Hematopoietic multipotent progenitor cell (in vitro differentiated cells): ENCODE measurements around the genes FBXL5 and FGFBP2.

DNA sequence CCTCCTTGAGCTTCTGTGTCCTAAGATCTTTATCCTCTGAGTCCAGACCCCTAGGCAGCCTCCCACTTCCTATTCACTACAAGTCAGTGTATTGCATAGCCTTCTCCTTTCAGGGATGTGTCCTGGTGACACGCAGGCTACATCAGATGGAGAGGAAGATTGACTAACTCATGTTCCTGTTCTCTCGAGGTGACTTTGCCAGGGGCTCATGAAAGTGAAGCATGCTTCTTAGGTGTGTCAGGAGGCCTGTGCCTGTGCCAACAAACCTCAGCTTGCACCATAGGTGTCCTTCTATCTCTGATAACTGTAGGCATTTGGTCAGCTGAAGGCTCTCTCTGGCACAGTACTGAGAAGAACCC, 195.7 kb upstream of the HS3ST1 start:
- CAGE, long polyA plus RNA: no peak

DNA sequence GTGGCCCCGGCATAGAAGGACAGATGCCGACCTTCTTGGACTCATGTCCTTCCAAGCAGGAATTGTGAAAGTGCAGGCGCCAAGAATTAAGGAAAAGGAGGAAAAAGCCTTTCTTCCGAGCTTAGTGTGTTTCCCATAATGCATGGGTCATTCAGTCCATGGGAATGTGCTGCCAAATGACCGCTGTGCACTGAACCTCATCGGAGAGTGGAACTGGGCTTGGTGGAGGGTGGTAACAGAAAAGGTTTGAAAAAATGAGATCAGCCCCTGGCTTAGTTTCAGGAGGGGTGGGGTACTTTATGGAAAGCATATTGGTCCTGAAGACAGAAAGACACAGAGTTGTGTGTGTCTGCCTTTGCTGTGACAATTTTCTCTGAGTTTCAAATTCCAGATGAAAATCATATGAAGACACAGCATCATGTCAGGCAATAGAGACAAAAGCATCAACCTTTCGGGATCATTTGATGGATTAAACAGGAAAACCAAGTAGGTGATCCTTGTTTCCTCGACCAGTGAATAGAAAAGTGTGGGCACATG, 196.7 kb upstream of the HS3ST1 start:
- CAGE, long polyA plus RNA: no peak

DNA sequence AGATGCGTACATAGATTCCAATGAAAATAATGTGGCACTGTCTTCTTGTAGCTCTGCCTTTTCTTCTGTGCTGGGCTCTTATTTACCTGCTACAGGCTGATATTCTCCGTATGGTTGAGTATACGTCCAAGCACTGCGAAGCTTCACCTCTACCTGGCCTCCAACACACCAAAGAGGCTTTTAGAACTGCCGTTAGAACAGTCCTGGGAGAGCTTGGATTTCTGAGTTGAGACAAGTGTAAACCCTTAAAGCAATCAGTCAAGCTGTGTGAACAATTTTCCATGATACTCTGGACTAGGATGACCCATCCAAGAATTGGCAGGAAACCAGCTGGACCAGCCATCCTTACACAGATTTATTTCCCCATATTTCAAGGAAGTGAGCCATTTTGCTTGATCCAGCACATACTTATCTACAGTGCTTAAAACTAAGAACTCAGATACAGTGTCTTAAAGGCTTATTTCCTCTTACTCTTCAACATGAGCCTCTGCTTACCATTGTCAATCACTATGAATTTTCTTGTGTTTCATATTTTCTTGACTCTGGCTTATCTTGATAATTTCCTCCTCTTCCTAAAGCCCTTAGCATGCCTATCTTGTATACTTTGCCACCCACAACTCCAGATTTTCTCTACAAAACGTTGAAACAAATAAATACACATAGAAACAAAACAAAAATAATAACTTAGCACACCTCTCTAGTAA, 340.8 kb upstream of the HS3ST1 start:
- CAGE, long polyA plus RNA: no peak

DNA sequence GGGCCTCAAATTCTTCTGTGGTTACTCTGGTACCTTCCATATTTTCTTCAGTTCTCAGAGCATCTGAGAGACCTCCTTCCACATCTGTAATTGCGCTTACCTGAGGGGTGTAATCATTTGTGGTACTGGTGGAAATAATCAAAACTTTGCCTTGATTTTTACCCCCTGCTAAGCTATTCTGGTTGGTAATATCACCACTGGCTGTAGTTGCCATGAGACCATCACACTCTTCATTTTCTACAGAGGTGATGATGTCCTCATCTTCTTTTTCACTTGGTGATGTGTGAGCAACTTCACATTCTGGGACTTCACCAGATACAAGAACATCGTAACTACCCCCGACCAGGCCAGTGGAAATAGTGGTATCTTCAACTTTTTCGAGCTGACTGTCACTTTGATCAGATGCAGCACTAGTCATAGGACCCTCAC, 27.0 kb downstream of the BOD1L1 start:
- CAGE, long polyA plus RNA: no peak

GRCh38 chr4:13613259-13613998, 14.1 kb downstream of the BOD1L1 start:
- CAGE, long polyA plus RNA: no peak

GRCh38 chr4:13701665-13702554, 74.4 kb upstream of the BOD1L1 start:
- CAGE, long polyA plus RNA: no peak

GRCh38 chr4:14177988-14178400, 550.5 kb upstream of the BOD1L1 start:
- CAGE, long polyA plus RNA: no peak

GRCh38 chr4:14879528-14880342, 122.5 kb upstream of the CPEB2 start:
- CAGE, long polyA plus RNA: no peak

DNA sequence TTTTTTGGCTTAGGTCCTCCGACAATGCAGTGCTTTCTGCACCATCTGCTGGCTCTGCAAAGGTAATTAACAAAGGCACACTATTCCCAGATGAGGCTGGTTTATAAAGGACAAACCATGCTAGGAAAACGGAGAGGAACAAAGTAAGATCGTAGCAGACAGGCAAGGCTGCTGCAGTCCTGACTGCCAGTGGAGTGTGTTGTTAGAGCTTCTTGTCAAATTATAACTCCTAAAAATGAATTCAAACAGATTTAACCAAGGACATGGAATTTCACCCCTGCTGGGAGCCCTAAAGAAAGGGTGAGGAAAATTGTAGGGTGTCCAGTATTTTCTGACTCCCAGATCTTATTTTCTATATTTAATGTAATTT, 142.1 kb downstream of the CPEB2 start:
- CAGE, long polyA plus RNA: no peak

GRCh38 chr4:15167724-15168187, 165.5 kb downstream of the CPEB2 start:
- CAGE, long polyA plus RNA: no peak

- CAGE, long polyA plus RNA: no peak
These were observed at the start of gene FBXL5 for GRCh38 chr4:15655194-15655420. Gene FBXL5 (minus strand): TSS chr4:15655357.

GRCh38 chr4:15677384-15678278, 4.0 kb upstream of the FAM200B start:
- CAGE, long polyA plus RNA: no peak

DNA sequence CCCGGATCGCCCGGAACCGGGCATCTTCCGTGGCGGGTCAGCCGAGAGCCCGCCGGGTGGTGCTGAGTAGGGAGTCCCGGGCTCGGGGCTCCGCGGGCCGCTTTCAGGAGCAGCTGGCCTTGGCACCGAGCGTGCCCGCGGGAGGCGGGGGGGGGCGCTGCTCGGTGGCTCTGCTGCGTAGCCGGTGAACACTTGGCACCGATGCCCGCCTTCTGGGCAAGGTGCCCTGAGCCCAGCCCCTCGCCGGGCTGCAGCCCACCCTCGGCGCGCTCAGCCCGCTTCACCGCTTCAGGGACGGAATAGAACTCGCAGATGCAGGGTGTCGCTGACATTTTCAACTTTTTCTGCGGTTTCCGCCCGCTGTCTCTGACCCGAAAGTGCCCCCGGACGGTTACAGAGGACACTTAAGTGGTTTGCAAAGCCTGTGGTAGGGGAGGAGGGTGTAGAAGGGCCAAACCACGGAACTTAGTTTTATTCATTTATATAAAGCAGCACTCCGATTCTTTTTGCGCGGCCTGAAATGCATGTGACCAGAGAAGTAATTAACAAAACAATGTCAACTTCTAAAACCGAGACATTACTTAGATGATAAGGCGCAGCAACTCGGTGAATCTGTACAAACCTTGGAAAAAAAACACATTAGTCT, 712 bp downstream of the CD38 start:
- CAGE, long polyA plus RNA: no peak

GRCh38 chr4:15905970-15906632, 32.4 kb downstream of the FGFBP1 start:
- CAGE, long polyA plus RNA: no peak

GRCh38 chr4:15962634-15963588, at the start of gene FGFBP2:
Gene FGFBP2 (minus strand): TSS chr4:15963175.
- CAGE, long polyA plus RNA: no peak

- CAGE, long polyA plus RNA: no peak
These were observed 50.5 kb downstream of the PROM1 start for GRCh38 chr4:16033260-16033733.

DNA sequence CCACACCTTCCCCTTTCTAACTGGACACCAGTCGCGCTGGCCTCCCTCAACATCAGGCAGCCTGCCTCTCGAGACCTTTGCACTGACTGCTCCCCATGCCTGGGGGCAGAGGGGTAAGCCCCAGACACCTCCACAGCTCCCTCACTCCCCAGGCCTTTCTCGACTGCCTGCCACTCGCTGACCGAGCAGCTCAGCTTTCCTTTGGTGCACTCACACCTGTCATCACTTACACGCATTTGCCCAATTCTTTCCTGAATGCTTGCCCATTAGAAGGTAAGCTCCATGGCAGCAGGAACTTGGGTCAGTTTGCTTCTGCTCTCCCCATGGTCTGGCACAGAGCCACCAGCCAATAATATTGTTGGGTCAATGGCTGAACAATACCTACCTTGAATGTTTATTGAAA, 32.2 kb upstream of the PROM1 start:
- CAGE, long polyA plus RNA: no peak

GRCh38 chr4:16118135-16118612, 34.4 kb upstream of the PROM1 start:
- CAGE, long polyA plus RNA: no peak

DNA sequence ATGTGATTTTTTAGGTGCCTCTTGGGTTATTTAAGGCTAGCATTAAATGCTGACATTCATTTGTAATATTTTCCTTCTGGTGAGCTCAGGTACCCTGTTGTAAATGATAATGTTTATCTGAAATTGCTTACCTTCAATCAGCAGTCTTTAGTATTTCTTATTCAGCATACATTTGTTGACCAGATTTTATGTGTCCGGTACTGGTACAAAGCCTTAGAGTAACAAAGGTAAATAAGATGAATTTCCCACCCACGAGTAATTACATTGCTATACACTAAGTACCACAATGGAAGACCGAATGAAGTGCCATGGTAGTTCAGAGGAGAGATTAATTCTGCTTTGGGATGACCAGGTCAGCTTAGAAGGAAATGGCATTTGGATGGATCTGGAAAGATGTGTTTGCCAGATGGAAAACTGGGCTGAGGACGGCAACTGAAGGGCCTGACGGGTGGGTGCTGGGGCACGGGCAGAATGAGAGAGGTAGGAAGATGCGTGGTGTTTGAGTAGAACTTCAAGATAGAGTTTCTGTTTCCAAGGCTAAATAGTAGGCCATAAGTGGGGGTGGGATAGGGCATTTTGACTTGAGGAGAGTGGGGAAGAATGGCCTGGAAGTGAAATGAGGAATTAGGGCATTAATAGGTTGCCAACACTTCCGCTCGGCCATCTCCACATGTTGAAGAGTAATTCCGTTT, 7.9 kb upstream of the TAPT1 start:
- CAGE, long polyA plus RNA: no peak

DNA sequence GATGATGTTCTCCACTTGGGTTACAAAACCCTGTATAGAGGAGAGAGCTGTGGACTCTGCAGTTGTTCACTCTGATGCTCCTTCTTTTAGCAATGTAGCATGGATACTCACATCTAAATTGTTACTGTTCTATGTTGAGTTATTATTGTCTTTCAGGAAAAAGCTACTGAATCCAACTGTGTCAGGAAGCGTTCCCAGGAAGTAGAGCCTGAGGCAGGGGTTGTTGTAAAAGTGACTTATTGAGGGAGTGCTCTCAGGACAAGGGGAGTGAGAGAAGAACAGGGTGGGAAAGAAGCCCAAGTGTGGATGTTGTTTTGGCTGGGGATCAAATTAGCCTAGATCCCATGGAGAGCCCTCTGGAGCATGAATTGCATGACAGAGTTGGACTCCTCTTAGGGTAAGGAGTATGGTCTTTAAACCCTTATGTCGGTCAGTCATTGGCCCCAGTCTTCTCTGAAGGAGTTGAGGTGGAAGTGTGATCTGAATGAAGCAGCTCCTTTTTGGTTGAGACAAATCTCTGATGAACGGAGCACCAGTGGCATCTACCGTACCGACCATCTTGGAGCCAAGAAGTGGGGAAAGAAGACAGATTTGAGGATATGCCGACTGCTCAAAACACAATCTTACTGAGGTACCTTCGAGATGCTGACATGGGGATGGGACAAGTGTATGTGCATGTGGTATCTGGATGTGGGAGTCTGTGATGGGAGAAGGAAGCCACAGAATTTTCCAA, 21.1 kb upstream of the TAPT1 start:
- CAGE, long polyA plus RNA: no peak